ENCODE data around the gene SKAP2.

GRCh38 chr7:25670122-25670785 is 442.0 kb upstream of the NPVF start:
- RRBS, result no CpG with 5 or more reads among the region's 11 CpGs

GRCh38 chr7:25852024-25853159 is 299.6 kb upstream of the NFE2L3 start:
- RRBS, result 10% methylated on average over 52 of the region's 90 CpGs

GRCh38 chr7:25860250-25861025 is 291.6 kb upstream of the NFE2L3 start:
- RRBS, result 2% methylated on average over 7 of the region's 32 CpGs

GRCh38 chr7:25952415-25953225 is 199.4 kb upstream of the NFE2L3 start:
- RRBS, result 37% methylated on average over 5 of the region's 20 CpGs

- RRBS, result no CpG with 5 or more reads among the region's 16 CpGs
These were observed 18.2 kb downstream of the HNRNPA2B1 start for GRCh38 chr7:26182021-26183133.

GRCh38 chr7:26198076-26198492 is 2.5 kb downstream of the HNRNPA2B1 start:
- RRBS, result no CpG with 5 or more reads among the region's 3 CpGs

DNA sequence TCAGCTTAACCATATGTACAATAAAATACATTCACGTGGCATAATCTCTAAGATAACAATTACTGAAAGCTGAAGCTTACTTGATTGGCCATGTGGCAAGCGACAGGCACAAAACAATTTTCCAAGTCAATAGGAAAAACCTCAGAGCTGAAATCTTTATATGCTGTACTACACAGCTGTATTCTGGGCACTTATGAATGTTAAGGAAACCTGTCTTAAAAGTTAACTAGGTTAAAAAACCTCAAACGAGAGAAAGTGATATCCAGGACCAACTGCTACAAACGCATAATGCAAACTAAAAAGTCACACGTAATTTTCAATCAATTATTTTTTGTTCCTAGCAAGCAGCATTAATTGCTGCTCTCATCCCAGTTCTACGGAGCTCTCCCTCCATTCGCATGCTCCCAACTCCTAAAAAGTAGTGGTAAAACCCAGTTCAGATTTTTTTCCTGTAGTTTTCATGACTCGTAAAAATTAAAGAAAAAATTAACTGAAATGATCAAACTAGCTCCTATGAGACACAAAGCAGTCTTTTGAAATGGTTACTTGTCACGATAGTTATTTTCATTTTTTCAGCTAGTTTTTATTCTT is 2.0 kb downstream of the HNRNPA2B1 start:
- RRBS, result no CpG with 5 or more reads among the region's 9 CpGs

DNA sequence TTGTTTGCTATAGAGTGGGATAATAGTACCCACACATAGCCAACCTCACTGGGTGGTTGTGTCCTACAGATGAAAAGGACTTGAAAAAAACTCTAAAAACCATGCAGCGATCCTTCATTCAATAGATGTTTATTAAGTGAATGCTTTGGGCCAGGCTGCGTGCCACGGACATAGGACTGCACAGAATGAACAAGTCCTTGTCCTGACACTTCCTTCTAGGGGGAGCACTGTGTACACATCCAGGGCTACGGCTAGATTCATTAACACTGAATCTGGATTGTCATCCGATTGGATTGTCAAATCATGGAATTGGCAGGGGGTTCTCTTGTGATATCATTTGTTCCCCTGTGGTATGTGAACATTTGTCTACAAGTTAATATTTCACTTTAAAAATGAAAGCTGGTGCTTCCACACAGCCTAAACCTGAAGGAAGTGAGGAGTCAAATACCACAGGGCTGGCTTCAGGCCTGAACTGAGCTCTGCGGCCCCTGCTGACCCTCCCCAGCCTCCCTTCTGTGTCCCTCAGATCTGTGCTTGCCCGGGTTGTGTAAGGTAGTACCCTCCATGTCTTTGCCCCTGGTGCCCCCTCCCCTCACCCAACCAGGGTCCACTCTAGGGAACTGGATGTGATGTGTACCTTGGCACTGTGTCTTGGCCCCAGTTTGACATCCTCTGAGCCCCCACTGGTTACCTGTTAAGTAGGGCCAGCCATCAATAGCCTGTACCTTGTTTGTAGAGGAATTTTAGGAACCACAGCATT is 75.6 kb downstream of the SNX10 start:
- RRBS, result no CpG with 5 or more reads among the region's 7 CpGs

DNA sequence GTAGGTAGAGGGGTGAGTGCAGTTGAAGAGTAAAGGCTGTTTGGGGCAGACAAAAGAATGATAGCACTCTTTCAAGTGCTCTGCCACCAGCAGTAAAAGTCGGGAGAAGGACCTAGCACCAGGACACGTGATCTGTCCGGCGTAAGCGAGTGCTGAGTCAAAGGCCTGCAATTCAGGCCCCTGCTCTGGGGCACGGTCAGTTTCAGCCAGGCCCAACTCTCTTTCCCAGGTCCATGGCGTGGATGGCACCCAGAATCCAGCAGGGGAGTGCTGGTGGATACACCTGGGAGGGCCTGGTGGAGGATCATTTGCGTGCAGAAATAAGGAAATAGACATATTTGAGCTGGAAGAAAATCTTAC is 206.5 kb downstream of the SNX10 start:
- RRBS, result no CpG with 5 or more reads among the region's 8 CpGs

- RRBS, result no CpG with 5 or more reads among the region's 2 CpGs
These were observed 177.8 kb downstream of the SKAP2 start for GRCh38 chr7:26686642-26686972.

GRCh38 chr7:26863552-26863869 is 879 bp downstream of the SKAP2 start:
- RRBS, result no CpG with 5 or more reads among the region's 5 CpGs

GRCh38 chr7:26863870-26864979 is at the start of gene SKAP2:
SKAP2 (minus strand) TSS chr7:26864590.
- RRBS, result 2% methylated on average over 21 of the region's 57 CpGs

- RRBS, result 13% methylated on average over 5 of the region's 42 CpGs
These were observed 3.6 kb upstream of the HOXA7 start for GRCh38 chr7:27159846-27160664.

GRCh38 chr7:27164868-27165160 is 523 bp downstream of the HOXA9 start:
- RRBS, result 9% methylated on average over 5 of the region's 20 CpGs

- RRBS, result 4% methylated on average over 4 of the region's 21 CpGs
These were observed 494 bp upstream of the HOXA10 start for GRCh38 chr7:27174548-27175079.

DNA sequence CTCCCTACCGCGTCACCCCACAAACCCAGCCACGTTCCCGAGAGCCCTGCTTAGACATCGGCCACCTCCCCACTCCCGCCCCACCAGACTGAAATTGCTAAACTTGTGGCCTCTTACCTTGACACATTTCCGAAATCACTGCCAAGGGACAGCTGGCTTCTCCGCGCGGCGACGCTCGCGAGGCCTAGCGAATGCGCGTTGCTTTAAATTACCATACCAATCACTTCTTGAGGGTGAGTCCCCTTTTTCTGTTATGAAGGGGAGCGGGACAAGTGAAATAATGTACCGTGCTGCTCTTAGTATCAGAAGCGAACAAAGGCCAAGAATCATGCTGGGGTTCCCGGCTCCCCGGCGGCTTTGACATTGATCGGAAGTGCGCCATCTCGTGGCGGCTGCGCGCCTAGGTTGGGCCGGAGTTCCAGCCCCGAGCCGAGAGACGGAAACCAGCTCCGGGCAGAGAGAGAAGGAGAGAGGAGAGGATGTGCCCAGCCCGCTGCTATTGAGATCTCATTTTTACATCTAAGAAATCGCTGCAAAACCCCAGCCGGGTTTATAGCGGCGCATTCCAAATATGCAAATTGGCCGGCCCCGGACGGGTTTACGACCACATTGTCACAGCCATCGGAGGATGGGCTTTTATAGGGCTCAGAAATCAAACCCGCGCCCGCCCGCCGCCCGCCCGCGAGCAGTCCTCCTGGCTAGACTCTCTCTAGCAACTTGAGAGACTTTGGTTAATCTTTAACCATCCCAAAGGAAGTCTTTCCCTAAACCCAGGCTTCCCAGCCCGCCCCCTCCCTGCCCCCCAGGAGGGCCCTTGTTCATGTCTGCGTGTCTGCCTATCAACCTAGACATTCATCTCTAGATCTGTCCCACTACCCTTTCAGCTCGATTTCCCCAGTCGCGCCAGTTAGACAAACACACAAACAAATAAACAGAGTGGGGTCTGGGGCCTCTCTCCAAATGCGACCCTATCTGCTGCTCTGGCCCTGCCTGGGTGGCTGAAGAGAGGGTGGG is 5.2 kb downstream of the HOXA11 start:
- RRBS, result 3% methylated on average over 15 of the region's 58 CpGs

GRCh38 chr7:27202255-27202755 is 2.4 kb upstream of the HOXA13 start:
- RRBS, result 5% methylated on average over 6 of the region's 24 CpGs

GRCh38 chr7:27204812-27205816 is 5.2 kb upstream of the HOXA13 start:
- RRBS, result 3% methylated on average over 19 of the region's 73 CpGs

DNA sequence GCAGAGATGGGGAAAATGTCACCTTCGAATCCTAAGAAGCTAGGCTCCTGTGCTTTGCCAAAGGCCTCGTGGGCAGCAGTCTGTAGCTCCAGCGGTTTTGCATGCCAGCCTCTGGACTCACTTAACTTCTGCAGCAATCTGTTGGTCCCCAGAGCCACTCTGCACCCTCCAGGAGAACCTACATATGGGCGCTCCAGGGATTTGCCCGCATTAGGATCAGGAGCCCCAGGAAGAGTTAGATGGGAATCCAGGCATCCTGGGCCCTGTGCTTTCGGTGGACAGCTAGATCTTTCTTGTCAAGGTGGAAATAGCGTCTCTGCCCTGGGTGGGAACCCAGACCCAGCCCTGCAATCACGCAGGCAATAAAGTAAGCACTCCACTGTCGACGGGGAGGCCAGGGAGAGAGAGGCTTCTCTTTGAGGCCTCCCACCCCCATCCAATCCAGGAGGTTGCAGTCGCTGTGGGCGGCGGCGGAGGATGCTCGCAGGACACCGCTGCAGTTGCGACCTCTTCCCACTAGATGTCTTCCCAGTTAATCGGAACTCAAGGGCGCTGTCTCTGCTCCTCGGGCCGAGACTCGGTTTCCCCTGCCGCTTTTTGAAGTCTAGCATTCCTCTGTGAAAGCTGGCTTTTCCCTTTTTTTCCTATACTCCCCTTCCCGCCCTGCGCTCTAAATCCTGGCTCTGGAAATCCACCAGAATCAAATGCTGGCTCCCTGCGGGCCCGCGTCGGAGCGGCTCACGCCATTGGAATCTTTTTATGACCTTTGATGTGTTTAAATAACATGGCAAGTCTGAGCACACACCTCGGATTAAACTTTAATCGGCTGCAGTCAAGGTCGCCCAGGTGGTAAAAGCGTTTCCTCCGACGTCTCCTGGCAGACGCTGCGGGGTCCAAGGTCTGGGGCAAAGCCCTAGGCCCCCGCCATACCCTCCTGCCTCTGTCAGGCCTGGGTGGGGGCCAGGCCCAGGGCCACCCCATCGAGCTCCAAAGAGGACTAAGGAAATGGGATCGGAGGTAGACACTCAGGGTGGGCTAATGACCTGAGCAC is 10.4 kb upstream of the HOXA13 start:
- RRBS, result no CpG with 5 or more reads among the region's 42 CpGs